Vagina (tissue), 1 donor: Measurements from ENCODE around the genes GOLGA6L26, GABRA5 and GOLGA6L24.

- PRO-cap = unidirectional peak, minus-strand start at chr15:22963909
- RAMPAGE, long total RNA = no peak
These were observed 16.4 kb downstream of the CYFIP1 start for GRCh38 chr15:22963732-22964167.

GRCh38 chr15:23310438-23311172 is 23.4 kb downstream of the GOLGA6L26 start:
- PRO-cap = no peak
- RAMPAGE, long total RNA = no peak

GRCh38 chr15:23333959-23334438 is at the start of gene GOLGA6L26:
GOLGA6L26 (minus strand) TSS chr15:23334196.
- PRO-cap = no peak
- RAMPAGE, long total RNA = no peak

DNA sequence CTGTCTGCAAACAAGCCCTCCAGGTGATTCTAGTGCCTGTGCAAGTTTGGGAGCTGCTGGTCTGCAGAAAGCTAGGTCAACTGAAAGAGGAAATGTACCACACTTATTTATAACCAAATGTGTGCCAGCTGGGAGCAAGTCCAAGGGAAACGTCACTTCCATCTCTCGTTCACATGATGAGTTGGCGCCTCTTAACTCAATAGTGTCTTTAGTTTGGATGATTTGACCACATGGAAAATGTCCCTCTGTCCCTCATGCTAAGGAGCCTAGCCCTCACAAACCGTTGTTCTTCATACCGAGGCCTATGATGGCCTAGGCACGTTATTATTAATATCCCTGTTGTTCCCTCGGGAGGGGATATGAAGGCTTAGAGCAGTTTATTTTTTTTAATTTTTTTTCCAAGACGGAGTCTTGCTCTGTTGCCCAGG is 43.3 kb downstream of the GOLGA8S start:
- PRO-cap = no peak
- RAMPAGE, long total RNA = no peak

GRCh38 chr15:23570418-23570882 is 5.0 kb downstream of the MKRN3 start:
- PRO-cap = no peak
- RAMPAGE, long total RNA = no peak

GRCh38 chr15:23877968-23878543 is 191.0 kb upstream of the NDN start:
- PRO-cap = no peak
- RAMPAGE, long total RNA = no peak

GRCh38 chr15:25415170-25415704 is 23.6 kb downstream of the UBE3A start:
- PRO-cap = no peak
- RAMPAGE, long total RNA = start-site peak on the minus strand at chr15:25415350-25415444, 12 reads

DNA sequence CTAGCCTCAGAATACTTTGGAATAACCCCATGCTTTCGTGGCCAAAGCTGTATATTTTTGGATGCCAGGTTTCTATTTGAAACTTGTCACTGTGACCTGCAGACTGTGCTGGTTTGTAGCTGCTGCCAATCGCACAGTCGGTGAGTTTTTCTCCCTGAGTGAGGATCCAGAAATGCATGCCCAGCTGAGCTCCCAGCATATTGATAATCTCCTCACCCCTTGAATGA is 130.0 kb upstream of the UBE3A start:
- PRO-cap = no peak
- RAMPAGE, long total RNA = no peak

GRCh38 chr15:26866303-26867756 is at the start of gene GABRA5:
GABRA5 (plus strand) TSS chr15:26867062.
- PRO-cap = no peak
- RAMPAGE, long total RNA = no peak

GRCh38 chr15:27028798-27029587 is 58.0 kb downstream of the GABRG3 start:
- PRO-cap = no peak
- RAMPAGE, long total RNA = no peak

GRCh38 chr15:28096891-28097368 is 2.2 kb downstream of the OCA2 start:
- PRO-cap = no peak
- RAMPAGE, long total RNA = no peak

- PRO-cap = no peak
- RAMPAGE, long total RNA = no peak
These were observed 61.5 kb upstream of the OCA2 start for GRCh38 chr15:28160422-28161169.

DNA sequence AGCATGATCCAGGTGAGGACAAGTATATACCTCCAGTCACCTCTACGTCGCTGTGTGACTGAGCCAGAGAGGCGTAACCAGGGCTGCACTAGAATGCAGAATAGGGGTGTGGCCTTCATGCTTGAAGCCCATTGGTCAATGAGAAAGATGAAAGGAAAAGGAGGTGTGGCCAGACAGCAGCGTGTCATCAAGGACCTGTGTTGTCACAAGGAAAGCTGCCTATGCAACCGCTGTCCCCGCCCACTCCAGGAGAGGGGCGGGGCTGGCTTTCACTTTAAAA is at the start of gene GOLGA6L24:
Gene GOLGA6L24 (minus strand): TSS at position 60 of the 280 bp plus-strand sequence.
- PRO-cap = no peak
- RAMPAGE, long total RNA = no peak

GRCh38 chr15:28589274-28589737 is 35.9 kb downstream of the GOLGA6L25 start:
- PRO-cap = no peak
- RAMPAGE, long total RNA = start-site peak on the plus strand at chr15:28589469-28589488, 152 reads

- PRO-cap = unidirectional peak, plus-strand start at chr15:28788809
- RAMPAGE, long total RNA = no peak
These were observed 59.8 kb downstream of the GOLGA6L7 start for GRCh38 chr15:28788593-28789151.

- PRO-cap = no peak
- RAMPAGE, long total RNA = no peak
These were observed 1.9 kb downstream of the NSMCE3 start for GRCh38 chr15:29267648-29268098.

GRCh38 chr15:29270026-29271057 is 720 bp upstream of the NSMCE3 start:
- PRO-cap = no peak
- RAMPAGE, long total RNA = no peak

DNA sequence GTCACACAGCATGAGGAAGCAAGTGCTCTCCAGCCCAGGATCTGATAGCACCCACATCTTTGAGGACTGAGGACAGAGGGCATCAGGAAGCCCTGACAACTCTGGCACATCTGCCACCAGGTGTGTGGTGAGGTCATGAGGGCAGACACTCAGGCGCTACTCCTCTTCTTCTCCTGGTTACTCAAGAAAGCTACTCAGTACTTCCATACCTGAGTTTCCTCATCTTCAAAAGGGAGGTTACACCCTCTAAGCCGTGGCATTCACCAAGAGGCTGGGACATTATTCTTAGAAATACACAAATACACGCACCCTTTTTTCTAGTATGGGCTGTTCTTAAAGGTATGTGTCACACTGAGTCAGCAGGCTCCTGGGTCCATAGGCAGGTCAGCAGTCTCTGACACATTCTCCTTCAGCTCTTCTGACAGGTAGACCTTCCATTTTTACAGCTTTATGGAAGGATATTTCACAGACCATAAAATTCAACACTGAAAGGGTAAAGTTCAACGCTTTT is 103.1 kb upstream of the TJP1 start:
- PRO-cap = no peak
- RAMPAGE, long total RNA = no peak

DNA sequence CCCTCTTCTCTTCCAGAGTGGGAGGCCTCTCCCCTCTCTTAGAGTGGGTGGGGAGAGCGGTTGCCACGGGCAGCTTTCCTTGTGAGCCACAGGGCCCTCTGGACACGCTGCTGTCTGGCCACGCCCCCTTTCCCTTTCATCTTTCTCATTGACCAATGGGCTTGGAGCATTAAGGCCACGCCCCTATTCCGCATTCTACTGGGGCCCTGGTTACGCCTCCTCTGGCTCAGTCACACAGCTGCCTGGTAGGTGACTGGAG is 169 bp upstream of the GOLGA8Q start:
- PRO-cap = no peak
- RAMPAGE, long total RNA = no peak

DNA sequence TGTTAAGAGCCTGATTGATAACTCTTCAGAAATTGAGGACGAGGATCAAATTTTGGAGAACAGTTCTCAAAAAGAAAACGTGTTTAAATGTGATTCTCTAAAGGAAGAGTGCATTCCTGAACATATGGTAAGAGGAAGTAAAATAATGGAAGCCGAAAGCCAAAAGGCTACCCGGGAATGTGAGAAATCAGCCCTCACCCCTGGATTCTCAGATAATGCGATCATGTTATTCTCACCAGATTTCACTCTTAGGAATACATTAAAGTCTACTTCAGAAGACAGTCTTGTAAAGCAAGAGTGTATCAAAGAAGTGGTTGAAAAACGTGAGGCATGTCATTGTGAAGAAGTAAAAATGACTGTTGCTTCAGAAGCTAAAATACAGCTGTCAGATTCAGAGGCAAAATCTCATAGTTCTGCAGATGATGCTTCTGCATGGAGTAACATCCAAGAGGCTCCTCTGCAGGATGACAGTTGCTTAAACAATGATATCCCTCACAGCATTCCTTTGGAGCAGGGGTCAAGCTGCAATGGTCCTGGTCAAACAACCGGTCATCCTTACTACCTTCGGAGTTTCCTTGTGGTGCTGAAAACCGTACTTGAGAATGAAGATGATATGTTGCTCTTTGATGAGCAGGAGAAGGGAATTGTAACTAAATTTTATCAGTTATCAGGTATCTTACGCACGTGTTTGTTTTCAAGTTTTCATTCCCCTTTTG is 1.7 kb downstream of the FAN1 start:
- PRO-cap = no peak
- RAMPAGE, long total RNA = no peak